Temporal lobe (tissue), 2 donors: ENCODE data around the gene ADCY1.

- RAMPAGE, long total RNA = no peak
These were observed 4.2 kb upstream of the DBNL start for GRCh38 chr7:44040199-44040883.

- RAMPAGE, long total RNA = no peak
These were observed 1.1 kb downstream of the PGAM2 start for GRCh38 chr7:44064033-44064807.

GRCh38 chr7:44076884-44077116, 5.5 kb downstream of the POLM start:
- RAMPAGE, long total RNA = no peak

DNA sequence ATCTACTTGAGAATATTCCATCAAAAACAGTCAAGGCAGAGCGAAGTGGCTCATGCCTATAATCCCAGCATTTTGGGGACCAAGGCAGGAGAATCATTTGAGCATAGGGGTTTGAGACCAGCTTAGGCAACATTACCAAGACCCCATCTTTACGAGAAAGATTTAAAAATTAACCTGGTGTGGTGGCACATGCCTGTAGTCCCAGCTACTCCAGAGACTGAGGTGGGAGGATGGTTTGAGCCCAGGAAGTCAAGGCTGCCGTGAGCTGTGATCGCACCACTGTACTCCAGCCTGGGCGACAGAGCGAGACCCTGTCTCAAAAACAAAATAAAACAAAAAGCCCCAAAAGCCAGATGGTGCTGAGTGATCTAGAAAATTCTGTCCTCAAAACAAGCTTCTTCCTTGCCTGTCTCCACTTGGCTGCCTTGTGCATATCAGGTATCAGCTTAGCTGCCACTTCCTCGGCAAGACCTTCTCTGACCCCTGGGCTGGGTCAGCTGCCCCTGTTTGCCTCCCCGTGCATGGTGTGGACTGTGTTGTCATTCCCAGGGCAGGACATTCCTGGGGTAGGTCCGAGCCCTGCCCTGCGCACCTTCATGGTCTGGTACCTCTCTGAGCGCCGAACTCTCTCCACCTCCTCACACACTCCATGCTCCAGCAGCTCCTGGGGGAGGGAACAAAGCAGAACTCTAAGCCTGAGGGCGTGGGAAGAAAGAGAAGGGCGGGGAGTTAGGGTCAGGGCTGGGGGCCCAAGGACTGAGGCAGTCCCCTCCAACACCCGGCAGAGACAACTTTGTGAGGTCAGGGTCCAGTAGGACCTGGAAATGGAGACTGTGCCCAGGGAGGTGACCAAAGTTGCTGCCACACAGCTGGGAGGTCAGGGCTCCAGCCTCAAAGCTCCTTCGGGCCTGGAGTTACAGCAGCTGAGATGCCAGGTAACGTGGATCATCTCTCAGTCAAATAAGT, 3.9 kb downstream of the POLM start:
- RAMPAGE, long total RNA = no peak

DNA sequence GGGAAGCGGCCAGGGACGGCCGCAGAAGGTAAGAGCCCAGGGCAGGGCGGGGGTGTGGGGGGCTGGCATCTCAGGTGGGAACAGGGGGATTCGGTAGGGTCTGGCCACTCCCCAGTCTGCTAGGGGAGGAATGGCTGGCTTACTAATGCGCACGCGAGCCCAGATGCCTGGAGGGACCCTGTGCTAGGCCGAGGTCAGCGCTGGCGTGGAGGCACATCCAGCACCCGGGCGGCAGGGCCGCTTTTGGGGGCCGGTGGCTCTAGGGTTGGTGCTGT, 683 bp downstream of the AEBP1 start:
- RAMPAGE, long total RNA = no peak

DNA sequence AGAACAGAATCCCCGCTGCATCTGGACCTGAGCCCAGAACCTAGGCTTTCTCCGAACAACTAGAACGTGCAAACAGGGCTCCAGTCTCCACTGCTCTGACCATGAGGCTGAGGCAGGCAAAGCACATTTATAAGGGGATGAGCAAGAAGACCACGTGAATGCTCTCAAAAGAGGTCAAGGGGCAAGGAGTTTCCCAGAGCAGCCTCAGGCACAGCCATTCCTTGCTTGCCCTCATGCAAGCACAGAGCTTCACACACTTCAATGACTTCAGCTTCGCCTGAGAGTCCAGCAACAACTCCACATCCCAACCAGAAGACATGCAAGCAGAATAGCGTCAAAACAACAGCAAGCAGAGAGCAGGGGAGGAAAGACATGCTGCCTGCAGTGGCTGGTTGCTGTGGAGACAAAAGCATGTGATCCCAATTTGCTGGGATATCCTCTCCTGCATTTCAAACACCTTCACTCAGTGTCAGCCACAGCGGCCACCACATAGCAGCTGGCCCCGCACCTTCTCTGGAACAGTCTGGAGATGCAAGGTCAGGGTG, 60.0 kb upstream of the CAMK2B start:
- RAMPAGE, long total RNA = no peak

DNA sequence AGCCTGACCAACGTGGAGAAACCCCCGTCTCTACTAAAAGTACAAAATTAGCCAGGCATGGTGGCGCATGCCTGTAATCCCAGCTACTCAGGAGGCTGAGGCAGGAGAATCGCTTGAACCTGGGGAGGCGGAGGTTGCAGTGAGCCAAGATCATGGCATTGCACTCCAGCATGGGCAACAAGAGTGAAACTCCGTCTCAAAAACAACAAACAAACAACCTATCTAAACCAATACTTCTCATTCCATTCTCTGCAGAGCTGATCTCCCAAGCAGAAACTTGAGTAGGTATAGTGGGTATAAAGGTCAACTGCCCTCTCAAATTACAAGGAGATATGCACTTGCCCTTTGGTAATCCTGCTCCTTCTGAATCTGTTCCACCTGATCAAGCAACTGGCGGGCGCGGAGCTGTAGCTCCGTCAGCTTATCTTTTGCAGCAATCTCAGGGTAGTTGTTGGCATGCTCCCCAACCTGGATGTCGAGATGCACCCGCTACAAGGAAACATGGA, 1.2 kb downstream of the TMED4 start:
- RAMPAGE, long total RNA = no peak

GRCh38 chr7:44629700-44630386, 23.4 kb downstream of the OGDH start:
- RAMPAGE, long total RNA = no peak

DNA sequence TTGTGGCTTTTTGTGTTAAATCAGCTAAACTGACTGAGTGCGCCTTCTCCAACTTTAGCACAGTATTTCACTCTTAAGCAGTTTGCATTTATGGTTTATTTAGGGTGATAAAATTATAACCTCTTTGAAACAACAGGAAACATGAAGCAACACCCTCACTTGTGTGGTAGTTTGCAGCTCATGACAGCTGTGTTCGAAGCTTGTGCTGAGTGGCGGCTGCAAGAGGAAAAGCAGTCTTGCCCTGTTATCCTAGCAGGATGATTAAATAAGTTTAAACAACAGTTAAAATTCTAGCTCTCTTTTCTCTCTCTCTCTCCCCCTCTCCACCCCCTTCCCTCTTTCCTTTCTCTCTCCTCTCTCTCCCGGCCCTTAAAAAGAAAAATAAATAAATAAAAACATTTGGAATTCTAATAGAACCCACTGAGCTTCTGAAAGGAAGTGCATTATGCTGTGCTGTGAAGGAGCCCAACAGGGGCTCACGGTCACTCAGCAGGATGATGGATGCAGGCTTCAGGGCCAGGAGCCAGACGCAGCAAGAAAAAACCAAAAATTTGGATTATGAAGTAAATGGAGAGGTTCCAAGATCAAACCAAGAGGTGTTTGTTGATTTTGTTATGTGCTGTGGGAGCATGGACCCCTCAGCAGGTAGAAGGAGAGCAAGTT, 25.2 kb downstream of the OGDH start:
- RAMPAGE, long total RNA = no peak

GRCh38 chr7:44766307-44766947, 17.8 kb downstream of the ZMIZ2 start:
- RAMPAGE, long total RNA = no peak

DNA sequence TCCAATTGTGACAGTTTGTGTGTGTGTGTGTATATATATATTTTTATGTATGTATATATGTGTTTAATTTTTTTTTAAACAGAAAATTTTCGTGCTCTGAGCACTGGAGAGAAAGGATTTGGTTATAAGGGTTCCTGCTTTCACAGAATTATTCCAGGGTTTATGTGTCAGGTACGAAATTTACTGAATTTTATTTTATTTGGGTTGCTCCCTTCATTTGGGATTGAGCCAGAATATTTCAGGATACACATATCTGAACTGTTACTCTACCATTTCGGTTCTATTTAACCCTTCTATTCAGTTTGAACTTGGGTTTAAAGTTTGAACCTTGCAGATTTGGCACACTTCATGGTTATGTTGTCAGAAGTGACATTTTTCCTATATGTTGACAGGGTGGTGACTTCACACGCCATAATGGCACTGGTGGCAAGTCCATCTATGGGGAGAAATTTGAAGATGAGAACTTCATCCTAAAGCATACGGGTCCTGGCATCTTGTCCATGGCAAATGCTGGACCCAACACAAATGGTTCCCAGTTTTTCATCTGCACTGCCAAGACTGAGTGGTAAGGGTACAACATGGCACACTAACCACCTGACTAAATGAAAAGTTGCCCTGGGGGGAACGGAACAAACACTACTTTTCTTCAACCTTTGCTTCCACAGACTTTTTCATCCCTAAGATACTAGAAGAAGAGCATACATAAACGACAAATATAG, 3.0 kb downstream of the PPIA start:
- RAMPAGE, long total RNA = no peak

DNA sequence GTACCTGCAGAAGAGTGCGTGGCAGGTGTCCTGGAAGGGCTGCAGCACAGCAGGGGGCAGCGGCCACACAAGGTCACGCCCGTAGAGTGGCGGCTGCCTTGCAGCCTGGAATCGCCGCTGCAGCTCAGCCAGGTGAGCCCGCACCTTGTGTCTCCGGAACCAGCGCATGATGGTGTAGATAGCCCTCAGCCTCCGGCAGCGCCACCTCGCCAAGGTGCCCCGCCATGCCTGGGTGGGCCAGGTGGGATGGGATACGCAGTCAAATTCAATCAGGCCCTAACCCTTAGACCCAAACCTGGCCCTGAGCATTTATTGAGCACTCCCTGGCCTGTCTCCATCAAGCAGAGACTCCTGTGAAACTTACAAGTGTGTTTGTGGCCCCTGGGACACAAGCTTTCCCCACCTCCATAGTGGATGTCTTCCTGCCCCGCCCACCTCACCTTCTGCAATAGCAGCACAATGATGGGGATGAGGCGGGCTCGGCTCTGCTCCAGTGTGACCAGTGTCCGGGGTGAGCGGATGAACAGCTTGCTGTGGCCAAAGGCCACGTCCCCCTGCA, 13.1 kb downstream of the MYO1G start:
- RAMPAGE, long total RNA = no peak

DNA sequence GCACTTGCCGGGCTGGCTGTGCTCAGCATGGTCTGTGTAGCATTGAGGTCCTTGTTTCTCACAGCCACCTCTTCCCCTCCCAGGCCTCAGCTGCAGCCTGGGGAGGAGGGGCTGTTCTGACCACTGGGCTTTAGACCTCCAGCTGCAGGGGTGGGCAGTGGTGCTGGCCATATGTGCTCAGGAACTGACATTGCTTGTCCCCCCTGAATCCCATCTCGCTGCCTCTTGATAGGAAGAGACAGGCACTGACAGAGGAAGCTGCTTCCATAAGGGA, 3.0 kb downstream of the MYO1G start:
- RAMPAGE, long total RNA = no peak

DNA sequence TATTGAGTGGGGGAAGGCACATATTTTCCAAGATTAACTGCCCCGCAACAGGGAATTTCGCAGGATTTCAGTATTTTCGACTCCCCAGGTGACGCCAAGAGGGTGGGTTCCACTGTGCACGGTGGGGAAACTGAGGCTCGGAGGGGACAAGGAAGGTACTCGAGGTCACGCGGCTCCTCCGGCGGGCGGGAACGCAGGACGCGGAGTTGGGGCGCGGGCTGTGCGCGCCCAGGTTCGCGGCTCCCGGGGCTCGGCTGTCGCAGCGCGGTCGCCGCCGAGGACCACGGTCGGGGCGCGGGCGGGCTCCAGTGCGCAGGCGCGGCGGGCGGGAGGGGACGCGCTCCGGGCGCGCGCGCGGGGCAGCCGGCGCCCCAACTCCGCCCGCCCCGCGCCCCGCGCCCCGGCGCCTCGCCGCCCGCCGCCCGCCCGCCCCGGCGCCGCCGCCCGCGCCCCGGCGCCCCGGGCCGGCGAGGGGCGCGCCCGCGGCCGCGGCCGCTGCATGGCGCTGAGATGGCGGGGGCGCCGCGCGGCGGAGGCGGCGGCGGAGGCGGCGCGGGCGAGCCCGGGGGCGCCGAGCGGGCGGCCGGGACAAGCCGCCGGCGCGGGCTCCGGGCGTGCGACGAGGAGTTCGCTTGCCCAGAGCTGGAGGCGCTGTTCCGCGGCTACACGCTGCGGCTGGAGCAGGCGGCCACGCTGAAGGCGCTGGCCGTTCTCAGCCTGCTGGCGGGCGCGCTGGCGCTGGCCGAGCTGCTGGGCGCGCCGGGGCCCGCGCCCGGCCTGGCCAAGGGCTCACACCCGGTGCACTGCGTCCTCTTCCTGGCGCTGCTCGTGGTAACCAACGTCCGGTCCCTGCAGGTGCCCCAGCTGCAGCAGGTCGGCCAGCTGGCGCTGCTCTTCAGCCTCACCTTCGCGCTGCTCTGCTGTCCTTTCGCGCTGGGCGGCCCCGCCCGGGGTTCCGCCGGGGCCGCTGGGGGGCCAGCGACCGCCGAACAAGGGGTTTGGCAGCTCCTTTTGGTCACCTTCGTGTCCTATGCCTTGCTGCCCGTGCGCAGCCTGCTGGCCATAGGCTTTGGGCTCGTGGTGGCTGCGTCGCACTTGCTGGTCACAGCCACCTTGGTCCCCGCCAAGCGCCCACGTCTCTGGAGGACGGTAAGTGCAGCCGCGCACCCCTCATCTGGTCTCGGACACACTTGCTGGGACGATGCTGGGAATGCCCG, at the start of gene ADCY1:
TSS of gene ADCY1 (plus strand) at position 335 of the 1,217 bp plus-strand sequence.
- RAMPAGE, long total RNA = no peak

GRCh38 chr7:45914734-45915205, 6.3 kb downstream of the IGFBP3 start:
- RAMPAGE, long total RNA = no peak

- RAMPAGE, long total RNA = no peak
These were observed 94.3 kb upstream of the IGFBP3 start for GRCh38 chr7:46015249-46015934.

DNA sequence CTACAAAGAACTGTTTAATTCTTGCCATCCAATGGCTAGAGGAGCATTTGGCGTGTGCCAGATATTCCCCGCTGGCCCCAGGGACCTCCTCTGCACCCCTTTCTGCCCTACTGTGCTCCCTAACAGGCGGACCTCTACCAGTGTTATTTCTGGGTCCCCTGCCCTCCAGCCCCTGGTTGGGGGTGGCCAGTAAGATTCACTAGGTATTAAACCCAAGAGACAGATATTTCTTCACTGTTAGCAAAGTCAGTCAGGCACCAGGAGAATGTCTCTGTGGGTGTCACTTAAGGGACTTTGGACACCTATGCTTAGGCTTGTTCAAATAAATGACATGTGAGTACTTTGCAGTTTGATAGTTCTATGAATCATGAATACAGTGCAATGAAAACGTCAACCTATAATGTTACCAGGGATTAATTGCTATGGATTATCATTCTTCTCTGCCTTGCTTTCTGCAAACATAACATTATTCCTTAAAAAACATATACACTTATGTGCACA, 234.3 kb upstream of the IGFBP3 start:
- RAMPAGE, long total RNA = no peak

DNA sequence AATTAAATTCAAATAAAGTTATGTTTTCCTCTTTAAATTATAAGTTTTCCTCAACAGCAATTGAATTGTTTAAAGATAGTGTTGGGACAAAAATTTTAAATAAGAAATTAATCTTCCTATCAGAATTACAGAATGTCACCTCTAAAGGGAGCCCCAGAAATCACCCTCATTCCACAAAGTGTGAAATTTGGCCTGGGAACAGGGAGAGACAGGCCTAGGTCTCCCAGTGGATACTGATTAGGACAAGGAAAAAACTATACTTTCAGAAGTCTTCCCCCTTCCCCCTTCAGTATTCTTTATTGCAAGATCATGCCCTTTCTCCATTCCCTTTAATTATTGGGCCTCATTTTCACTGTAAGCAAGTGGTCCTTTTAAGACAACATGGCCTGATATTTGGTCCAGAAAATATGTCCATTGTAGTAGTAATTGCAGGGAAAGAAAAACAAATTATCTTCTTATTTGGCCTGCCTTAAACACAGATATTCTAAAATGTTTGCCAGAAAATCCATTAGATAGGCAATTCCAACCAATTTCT, 757.1 kb upstream of the IGFBP3 start:
- RAMPAGE, long total RNA = no peak

- RAMPAGE, long total RNA = no peak
These were observed 612.0 kb downstream of the TNS3 start for GRCh38 chr7:46969933-46970358.

DNA sequence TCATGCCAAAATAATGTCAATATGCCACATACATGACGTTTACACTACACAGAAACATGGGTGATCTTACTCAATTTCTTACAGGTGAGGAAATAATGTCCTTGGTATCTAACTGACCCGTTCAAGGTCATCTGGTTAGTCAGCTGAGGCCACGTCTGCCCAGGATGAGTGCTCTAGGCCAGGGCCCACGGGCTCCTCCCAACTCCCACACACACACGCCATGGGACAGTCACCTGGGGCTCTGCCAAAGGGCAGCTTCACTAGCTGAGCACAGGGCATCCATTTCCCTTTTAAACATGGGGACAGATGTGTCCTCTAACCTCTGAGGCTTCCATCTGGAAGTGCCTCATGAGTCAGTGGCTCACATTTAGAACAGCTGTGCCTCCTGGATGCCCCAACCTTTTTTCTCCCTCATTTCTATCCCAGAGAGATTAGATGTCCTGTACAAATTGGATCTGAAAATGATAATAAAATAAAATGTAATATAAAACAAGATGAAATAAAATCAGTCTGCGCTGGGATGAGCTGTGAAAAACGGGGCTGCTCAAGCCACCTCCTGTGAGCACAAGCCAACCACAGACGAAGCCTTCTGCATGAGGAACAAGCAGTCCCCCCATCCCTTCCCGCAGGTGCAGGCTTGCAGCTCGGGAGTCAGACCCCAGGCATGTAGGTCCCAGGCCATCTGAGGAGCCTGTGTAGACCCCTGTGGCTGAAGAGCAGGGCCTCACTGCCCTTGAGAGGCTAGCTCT, 123.7 kb downstream of the TNS3 start:
- RAMPAGE, long total RNA = no peak